ENCODE results near the genes ERICH2 and HAT1.

GRCh38 chr2:169585409-169585656 lies 1.2 kb downstream of the PPIG start:
- PRO-cap: no peak
- RAMPAGE, long total RNA, 3 experiments: no peak in any of the 3 experiments

- PRO-cap: no peak
- RAMPAGE, long total RNA, 3 experiments: no peak in any of the 3 experiments
Observed at GRCh38 chr2:169716436-169716891, 17.2 kb upstream of the KLHL23 start.

- PRO-cap: bidirectional peak, plus-strand start at chr2:170714689, minus-strand start at chr2:170714521
- RAMPAGE, long total RNA, 3 experiments: no peak in any of the 3 experiments
Observed at GRCh38 chr2:170714318-170714975, 690 bp upstream of the SP5 start.

DNA sequence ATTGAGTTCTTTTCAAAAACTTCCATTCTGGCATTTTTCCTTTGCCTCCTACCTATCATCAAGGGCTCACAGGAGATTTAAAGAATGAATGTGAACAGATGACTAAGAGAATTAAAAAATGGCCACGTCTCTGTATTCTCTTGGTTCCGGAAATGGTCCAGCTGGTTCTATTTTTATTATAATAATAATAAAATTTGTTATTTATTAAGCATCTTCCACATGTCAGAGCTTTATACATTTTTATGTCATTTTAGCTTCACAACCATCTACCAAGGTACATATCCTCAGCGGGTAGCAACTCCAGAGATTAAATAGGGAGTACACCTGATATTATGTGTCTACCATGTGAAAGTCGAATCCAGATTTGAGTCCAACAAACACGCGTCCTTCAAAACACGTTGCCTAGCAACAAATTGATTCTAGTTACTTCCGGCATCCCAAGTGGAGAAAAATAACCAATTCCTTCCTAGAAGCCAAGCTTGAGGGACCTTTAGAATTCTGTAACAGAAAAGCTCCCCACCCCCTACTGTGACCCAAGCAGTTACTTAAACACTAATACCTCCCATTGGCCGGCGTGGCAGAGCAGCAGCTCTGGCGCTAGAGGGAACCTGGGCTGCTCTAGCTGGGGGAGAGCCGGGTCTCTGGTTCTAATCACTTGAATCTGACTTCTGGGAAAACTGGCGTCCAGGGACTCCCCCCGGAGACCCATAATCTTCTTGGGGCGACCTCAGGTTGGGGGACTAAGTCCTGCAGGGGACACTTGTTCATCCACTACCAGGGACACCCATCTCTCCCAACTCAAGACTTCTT lies at the start of gene ERICH2:
Gene ERICH2, plus strand, starts transcription at position 575 of the 810 bp plus-strand sequence.
- PRO-cap: unidirectional peak, plus-strand start at position 565 of the sequence
- RAMPAGE, long total RNA, 3 experiments: no peak in any of the 3 experiments

DNA sequence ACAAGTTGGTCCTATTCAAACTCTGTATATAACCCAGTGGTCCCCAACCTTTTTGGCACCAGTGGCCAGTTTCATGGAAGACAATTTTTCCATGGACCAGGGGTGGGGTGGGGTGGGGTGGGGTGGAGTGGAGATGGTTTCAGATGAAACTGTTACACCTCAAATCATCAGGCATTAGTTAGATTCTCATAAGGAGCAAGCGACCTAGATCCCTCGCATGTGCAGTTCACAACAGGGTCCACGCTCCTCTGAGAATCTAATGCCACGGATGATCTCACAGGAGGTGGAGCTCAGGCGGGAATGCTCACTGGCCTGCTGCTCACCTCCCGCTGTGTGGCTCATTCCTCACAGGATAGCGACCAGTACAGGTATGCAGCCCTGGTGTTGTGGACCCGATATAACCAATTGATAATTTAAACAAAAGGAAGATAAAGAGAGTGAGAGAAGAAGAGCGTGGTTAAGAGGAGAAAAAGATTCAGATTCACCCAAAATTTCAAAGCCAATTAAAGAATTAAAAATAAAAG lies 20.9 kb downstream of the TLK1 start:
- PRO-cap: no peak
- RAMPAGE, long total RNA, 3 experiments: no peak in any of the 3 experiments

GRCh38 chr2:171321066-171321717 lies 112.6 kb downstream of the METTL8 start:
- PRO-cap: no peak
- RAMPAGE, long total RNA, 3 experiments: no peak in any of the 3 experiments

DNA sequence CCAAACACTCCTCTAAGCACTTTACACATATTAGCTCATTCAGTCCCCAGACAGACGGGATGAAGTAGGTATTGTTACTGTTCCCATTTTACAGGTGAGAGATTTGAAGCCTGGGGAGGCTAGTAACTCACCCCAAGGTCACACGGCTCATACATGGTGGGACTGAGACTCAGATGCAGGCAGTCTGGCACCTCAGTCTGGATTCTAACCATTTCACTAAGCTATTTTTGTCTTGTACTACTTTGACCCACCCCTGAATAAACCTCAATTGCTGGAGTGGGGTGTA lies 33.4 kb downstream of the CYBRD1 start:
- PRO-cap: no peak
- RAMPAGE, long total RNA, 3 experiments: no peak in any of the 3 experiments

DNA sequence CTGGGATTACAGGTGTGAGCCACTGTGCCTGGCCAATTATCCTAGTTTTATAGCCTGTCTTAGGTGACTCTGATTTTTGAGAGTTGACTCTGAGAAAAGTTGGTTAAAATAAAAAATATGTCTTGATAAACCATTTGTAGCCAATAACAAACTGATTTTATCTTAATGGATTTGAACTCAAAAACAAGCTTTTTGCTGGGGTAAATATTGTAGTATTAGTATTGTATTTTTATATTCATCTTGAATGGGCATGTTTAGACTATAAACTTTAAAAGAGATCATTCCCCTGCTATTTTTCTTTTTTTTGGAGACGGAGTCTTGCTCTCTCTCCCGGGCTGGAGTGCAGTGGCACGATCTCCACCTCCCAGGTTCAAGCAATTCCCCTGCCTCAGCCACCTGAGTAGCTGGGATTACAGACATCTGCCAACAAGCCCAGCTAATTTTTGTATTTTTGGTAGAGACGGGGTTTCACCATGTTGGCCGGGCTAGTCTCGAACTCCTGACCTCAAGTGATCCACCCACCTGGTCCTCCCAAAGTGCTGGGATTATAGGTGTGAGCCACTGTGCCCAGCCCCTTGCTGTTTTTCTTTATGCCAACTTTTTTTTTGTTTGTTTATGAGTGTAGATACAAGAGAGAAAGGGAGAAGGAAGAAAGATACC lies 13.8 kb downstream of the DYNC1I2 start:
- PRO-cap: no peak
- RAMPAGE, long total RNA, 3 experiments: start-site peak on the plus strand in 1 of 3 experiments, centred at position 217 of the sequence, 5 reads per replicate

DNA sequence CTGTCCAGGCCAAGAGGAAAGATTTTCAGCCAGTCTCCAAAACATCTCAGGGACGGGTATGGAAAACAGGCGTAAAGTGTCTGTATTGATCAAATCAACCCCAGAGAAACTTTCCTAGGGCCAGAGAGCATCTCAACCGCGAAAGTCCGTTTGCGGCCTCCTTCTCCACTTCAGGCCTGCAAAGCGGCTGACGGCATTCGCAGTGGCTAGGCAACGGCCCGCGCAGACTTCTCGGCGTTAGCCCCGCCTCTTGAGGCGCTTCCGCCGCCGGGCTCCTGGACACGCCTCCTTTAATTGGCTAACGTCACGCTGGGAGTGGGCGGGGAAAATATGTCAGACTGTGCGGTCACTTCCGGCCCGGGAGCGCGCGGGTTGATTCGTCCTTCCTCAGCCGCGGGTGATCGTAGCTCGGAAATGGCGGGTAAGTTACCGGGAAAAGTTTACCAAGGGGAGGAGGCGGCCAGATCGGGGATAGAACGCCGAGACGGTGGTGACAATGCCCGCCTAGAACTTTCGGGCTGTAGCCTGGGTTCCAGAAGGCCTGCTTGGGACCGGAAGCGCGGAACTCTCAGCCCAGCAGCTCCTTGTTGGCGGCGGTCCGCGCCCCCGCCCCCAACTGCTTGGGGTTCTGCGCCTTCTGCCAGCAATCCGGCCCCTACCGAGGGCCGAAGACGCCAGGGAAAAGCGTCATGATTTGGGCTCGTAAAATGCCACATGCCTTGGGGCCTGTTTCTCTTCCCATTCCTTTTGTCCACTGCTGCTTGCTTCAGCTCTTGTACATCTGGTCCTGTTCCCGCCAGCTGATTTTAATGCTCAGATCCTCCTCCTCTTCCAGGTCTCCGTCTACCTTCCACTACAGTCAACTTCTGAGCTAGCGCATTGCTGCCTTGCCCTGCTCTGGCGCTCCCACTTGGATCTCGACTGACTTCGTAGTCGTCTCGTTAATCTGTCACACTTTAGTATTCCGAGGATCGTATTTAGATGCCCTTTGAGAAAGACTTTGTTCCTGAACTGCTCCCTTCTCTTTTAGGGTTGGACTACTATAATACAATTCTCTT lies at the start of gene HAT1:
Gene HAT1, plus strand, starts transcription at position 375 of the 1,058 bp plus-strand sequence.
- PRO-cap: bidirectional peak, plus-strand start at position 400 of the sequence, minus-strand start at position 199 of the sequence; bidirectional peak, plus-strand start at position 646 of the sequence, minus-strand start at position 622 of the sequence
- RAMPAGE, long total RNA, 3 experiments: start-site peak on the plus strand in 3 of 3 experiments, centred at positions 379 to 387 of the sequence, 40 to 190 reads per replicate

- PRO-cap: no peak
- RAMPAGE, long total RNA, 3 experiments: no peak in any of the 3 experiments
Observed at GRCh38 chr2:172083124-172083627, 2.1 kb upstream of the DLX1 start.

- PRO-cap: no peak
- RAMPAGE, long total RNA, 3 experiments: no peak in any of the 3 experiments
Observed at GRCh38 chr2:172095931-172096275, 6.8 kb downstream of the DLX2 start.

- PRO-cap: no peak
- RAMPAGE, long total RNA, 3 experiments: no peak in any of the 3 experiments
Observed at GRCh38 chr2:172097059-172097530, 5.6 kb downstream of the DLX2 start.

GRCh38 chr2:172101260-172102083 lies 1.2 kb downstream of the DLX2 start:
- PRO-cap: no peak
- RAMPAGE, long total RNA, 3 experiments: no peak in any of the 3 experiments

DNA sequence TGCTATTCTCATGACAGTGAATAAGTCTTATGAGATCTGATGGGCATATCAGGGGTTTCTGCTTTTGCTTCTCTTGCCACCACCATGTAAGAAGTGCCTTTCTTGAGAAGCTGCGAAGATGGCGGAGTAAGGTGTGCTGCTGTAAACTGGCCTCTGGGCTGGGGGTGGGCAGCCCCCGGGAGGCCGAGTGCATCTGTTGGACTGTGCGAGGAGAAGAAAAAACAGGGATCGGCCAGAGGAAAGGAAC lies 62.2 kb upstream of the DLX2 start:
- PRO-cap: no peak
- RAMPAGE, long total RNA, 3 experiments: no peak in any of the 3 experiments

- PRO-cap: no peak
- RAMPAGE, long total RNA, 3 experiments: no peak in any of the 3 experiments
Observed at GRCh38 chr2:172226199-172226636, 123.5 kb upstream of the DLX2 start.

- PRO-cap: bidirectional peak, plus-strand start at chr2:172252429, minus-strand start at chr2:172252237
- RAMPAGE, long total RNA, 3 experiments: no peak in any of the 3 experiments
Observed at GRCh38 chr2:172252156-172252700, 149.5 kb upstream of the DLX2 start.

GRCh38 chr2:172287525-172288078 lies 139.8 kb upstream of the ITGA6 start:
- PRO-cap: no peak
- RAMPAGE, long total RNA, 3 experiments: no peak in any of the 3 experiments

- PRO-cap: no peak
- RAMPAGE, long total RNA, 3 experiments: no peak in any of the 3 experiments
Observed at GRCh38 chr2:172335656-172336174, 91.7 kb upstream of the ITGA6 start.

DNA sequence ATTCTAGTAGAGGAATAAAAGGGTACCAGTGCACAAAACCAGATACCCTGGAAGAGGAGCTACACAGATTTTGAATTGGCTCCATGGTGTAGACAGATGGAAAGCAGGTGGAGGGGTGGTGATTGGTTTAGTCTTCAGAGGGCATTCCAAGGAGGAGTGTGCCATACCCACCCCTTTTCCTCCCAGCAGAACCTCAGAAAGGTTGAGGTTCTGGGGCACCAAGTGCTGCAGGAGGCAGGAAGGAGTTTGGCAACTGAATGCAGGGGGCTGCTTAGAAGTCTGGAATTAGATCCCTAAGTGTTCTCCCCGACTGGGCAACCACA lies 88.2 kb upstream of the ITGA6 start:
- PRO-cap: no peak
- RAMPAGE, long total RNA, 3 experiments: no peak in any of the 3 experiments

GRCh38 chr2:172461672-172462355 lies 34.4 kb downstream of the ITGA6 start:
- PRO-cap: no peak
- RAMPAGE, long total RNA, 3 experiments: no peak in any of the 3 experiments

Measured in subcutaneous adipose tissue (tissue), 3 donors.